OCI-LY7 (cell line): Measurements from ENCODE around the gene SNX21.

DNA sequence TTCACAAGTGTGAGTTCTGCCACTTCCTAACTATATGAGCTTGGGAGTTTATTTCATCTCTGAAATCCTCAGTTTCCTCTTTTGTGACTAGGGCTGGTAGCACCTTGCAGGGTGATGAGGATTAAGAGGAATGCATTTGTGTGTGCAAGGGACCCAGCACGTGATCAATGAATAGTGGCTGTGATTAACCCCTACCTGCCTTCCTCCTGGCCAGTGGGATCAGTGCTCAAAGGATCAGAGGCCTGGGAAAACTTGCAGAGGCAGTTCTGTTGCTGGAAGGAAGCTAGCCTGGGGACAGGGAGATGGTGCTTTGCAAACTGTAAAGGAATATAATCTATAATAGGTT, 7.3 kb downstream of the SDC4 start:
- PRO-cap = no peak
- RAMPAGE, long total RNA = no peak

DNA sequence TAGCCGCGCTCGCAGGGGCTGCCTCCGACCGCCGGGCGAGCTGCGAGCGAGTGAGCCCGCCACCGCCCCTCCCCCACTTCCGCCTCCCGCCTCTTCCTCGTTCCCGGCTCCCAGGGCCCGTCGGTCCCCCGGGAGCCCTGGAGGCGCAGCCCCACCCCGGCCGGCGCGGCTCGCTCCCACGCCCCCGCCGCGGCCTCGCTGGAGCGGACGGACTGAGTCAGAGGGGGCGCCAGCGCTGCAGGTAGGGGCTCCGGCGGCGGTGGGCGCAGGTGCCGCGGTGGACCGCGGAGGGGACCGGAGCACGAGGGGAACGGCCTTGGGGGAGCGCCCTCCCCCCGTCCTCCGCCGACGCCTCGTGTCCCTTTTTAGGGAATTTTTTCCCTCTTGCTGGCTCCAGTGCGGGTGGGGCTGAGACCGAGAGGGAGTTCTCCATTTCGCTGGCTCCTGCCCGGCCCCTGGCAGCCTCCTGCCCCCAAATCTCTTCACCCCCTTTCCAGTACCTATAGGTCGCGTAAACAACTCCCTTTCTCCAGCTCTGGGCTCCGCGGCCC, 1.5 kb upstream of the DBNDD2 start:
- PRO-cap = no peak
- RAMPAGE, long total RNA = no peak

- PRO-cap = no peak
- RAMPAGE, long total RNA = no peak
Measured at GRCh38 chr20:45410614-45411534, 2.8 kb downstream of the DBNDD2 start.

GRCh38 chr20:45425539-45426381, 9.8 kb downstream of the PIGT start:
- PRO-cap = no peak
- RAMPAGE, long total RNA = no peak

DNA sequence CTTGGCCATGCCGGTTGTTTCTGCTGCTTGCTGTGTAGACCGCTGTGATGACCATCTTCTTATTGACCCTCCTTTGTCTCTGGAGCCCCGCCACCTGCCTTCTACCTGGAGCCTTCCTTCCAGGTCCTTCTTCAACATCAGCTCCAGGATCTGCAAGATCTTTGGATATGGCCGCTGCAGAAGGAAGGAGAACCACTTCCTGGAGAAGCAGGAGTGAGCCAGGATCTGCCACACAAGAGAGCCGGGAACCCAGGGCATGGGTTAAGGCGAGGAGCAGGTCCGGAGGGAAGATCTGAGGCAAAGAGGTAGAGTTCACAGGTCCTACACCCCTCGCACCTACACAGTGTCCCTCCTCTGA, 22.1 kb upstream of the WFDC2 start:
- PRO-cap = no peak
- RAMPAGE, long total RNA = no peak

GRCh38 chr20:45783654-45784114, 8.0 kb downstream of the WFDC3 start:
- PRO-cap = no peak
- RAMPAGE, long total RNA = no peak

DNA sequence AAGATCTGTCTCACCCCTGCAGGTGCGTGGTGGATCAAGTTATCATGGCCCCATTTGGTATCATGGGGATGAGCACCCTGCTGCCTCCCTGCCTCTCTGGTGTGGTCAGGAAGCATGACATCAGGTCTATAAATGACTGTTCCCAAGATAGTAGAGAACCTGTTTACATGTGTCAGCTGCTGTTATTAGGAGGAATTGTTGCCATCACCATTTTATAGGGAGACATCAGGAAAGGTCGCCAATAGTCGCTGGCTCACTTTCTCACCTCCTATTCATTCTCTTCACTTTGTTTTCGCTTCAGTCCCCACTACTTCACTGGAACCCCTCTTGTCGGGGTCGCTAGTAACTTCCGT, 4.7 kb downstream of the DNTTIP1 start:
- PRO-cap = no peak
- RAMPAGE, long total RNA = no peak

DNA sequence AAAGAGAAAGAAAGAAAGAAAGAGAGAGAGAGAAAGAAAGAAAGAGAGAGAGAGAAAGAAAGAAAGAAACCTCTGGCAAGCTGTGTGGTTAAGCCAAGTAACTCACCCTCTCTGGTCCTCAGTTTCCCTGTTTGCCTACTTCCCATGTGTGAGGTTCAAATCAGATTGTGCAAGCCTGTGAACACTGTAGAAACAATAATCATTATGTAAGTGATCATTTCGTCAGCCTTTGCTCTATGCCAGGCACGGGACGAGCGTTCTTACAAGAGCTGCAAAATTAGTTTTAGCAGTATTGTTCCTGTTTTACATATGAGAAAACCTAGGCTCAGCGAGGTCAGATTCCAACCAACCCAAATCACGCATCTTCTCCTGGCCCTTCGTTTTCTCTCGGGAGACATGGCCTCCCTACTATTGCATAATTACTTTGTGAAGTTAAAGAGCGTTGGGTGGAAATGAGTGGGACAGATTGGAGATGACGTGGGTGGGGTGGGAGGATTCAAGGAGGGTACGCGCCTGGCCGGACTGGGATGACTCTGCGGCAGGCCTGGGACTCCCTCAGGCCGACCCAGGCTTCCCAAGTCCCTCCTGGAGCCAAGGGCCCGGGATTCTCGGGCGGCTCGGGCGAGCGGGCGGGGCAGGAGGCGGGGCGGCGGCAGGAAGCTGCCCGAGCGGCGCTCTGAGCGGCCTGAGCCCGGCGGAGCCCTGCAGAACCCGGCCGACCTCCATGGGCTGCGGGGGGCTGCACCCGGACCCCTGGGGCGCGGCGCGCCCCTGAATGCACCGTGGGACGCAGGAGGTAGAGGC, at the start of gene SNX21:
Gene SNX21 (plus strand): TSS at position 655 of the 804 bp plus-strand sequence.
- PRO-cap = unidirectional peak, plus-strand start at position 677 of the sequence
- RAMPAGE, long total RNA = no peak

DNA sequence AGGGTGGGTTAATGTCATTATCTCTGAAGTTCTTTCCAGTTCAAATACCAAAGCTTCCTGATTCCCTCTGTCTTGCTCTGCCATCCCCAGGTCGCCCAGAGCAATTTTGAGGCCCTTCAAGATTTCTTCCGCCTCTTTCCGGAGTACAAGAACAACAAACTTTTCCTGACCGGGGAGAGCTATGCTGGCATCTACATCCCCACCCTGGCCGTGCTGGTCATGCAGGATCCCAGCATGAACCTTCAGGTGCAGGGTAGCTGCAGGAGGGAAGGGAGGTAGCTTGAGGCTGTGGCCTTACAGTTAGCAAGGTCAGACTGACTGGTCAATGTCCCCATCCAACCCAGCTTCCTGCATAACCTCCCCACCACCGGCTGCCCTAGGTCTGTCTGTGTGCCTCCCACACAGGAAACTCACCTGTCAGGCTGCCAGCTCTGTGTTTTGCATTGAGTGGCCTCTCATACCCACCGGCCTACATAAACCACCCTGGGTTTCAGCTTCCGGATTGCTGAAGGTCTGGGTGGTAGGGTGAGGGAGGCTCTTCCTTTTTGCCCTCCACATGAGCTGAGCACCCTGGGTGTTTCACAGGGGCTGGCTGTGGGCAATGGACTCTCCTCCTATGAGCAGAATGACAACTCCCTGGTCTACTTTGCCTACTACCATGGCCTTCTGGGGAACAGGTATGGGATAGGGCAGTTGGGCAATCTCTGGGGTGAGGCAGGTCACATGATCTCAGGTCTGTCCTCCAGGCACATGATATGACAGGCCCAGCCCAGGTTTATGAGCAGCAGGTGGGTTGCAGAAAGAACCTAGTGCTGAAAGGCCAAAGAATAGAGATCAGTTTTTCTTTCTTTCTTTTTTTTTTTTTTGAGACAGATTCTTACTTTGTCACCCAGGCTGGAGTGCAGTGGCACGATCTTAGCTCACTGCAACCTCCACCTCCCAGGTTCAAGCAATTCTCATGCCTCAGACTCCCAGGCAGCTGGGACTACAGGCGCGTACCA, 1.8 kb downstream of the CTSA start:
- PRO-cap = no peak
- RAMPAGE, long total RNA = no peak

DNA sequence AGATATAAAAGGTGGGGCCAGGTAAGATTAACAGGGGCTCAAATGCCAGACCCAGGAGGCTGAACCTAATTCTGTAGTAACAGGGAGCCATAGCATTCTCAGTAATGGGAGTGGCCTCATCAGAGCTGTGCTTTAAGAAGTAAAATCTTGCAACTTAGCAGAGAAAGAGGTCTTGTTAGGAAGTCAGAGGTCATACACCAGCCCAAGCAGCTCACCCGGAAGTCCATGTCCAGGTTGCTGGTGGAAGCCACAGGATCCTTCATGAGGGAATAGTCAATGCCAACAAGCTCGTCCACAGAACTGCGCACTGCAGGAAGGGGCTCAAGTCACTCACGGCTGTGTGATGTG, 5.9 kb downstream of the PLTP start:
- PRO-cap = no peak
- RAMPAGE, long total RNA = no peak

DNA sequence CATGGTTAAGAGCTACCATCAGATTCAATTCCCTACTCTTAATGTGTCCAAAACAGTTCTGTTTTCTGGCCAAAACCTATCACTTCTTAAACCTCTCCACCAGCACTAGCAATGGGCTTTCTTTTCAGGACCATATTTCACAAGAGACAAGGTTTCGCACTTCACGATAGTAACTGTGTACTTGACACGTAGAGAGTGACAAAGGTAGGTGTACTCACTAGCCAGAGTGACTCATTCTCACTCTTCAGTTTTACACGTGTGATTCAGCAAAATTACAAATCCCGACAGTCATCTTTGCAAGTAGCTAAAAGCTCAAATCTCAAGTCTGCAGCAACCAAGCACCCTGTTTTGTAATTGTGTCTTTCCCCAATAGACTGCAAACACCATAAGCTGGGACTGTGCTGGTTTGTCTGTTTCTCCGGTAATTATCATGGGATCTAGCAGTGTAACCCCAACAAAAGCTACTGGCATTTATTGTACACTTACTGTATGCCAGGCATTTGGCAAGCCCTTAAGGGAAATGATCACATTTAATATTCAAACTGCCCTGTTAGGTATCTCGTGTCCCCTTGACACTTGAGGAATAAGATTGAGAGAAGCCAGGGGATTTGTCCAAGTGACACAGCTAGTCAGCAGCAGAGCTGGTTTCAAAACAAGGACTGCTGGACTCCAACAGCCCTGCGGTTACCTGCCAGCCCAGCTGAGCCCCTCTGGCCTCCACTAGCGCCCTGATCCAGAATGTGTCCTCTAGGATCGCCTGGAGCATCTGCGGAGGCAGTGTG, 9.8 kb downstream of the PCIF1 start:
- PRO-cap = no peak
- RAMPAGE, long total RNA = no peak

DNA sequence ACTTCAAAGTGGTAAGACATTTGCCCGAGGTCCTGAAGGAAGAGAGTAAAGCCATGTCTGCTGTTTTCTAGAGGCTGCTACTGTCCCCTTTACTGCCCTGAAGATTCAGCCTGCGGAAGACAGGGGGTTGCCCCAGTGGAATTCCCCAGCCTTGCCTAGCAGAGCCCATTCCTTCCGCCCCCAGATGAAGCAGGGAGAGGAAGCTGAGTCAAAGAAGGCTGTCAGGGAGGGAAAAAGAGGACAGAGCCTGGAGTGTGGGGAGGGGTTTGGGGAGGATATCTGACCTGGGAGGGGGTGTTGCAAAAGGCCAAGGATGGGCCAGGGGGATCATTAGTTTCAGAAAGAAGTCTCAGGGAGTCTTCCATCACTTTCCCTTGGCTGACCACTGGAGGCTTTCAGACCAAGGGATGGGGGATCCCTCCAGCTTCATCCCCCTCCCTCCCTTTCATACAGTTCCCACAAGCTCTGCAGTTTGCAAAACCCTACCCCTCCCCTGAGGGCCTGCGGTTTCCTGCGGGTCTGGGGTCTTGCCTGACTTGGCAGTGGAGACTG, 465 bp upstream of the MMP9 start:
- PRO-cap = no peak
- RAMPAGE, long total RNA = no peak

GRCh38 chr20:46020566-46020935, 8.5 kb upstream of the SLC12A5 start:
- PRO-cap = no peak
- RAMPAGE, long total RNA = no peak

DNA sequence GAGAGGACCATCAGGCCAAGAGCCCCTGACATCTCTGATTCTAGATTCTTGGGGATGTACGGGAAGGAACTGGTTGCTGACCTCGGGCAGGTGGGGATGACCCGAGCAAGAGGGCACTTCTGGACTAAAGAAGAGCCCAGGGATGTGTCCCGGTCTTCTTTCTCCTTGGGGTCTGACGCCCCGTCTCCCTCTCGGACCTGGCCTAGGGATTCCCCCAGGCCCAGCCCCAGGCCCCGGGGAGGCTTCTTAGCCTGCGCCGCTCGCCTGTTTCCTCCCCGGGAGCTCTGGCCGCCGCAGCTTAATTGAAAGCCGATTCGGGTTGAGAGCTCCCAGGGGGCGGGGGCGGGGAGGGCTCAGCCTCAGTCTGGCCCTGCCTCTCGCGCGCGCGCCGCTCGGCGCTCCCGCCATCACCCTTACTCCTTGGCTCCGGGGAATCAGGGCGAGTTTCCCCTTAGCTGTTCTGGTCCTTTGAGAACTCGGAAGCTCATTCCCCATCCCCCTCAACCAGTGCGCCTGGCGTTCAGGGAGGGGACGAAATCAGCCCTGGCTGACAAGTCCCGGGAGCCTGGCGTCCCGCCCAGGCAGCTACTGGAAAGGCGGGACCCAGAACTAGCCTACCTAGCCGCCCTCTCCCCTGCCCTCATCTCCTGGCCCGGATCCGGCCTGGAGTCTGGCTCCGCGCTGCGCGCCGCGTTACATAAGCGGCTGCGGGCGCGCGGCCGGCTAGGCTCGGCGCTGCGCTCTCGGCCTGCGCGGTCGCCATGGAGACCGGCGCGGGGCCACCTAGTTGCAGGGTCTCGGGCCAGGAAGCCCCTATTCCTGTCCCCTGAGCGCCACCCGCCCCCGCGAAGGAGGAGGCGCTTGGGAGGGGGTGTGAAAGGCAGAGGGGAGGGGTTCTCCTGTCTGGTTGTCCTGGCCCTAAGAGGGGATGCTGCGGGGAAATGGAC, 2.7 kb downstream of the SLC12A5 start:
- PRO-cap = no peak
- RAMPAGE, long total RNA = no peak

DNA sequence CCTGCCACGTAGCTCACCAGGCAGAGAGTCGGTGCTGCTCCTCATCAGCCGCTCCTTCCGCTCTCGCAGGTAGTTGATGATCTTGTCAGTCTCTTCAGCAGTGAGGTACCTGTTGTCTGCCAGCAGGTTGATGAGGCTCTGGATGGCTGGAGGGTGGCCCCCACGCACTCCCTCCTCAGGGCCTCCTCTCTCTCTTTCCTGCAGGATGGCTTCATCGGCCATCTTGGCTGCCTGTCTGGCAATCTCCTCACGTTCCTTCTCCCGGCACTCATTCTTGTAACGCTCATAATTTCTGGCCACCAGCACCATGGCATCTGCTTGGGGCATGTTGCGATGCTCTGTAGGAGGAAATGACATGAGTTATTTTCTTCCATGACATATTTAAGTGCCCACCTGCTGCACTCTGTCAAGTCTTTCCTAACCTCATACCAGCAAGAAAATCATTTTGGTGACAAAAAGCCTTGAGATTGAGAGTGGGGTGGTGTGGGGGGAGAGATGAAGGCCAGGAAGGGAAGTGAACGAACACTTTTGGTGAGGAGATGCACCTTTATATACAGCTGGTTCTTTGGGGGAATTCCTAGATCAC, 26.3 kb downstream of the NCOA5 start:
- PRO-cap = no peak
- RAMPAGE, long total RNA = no peak

DNA sequence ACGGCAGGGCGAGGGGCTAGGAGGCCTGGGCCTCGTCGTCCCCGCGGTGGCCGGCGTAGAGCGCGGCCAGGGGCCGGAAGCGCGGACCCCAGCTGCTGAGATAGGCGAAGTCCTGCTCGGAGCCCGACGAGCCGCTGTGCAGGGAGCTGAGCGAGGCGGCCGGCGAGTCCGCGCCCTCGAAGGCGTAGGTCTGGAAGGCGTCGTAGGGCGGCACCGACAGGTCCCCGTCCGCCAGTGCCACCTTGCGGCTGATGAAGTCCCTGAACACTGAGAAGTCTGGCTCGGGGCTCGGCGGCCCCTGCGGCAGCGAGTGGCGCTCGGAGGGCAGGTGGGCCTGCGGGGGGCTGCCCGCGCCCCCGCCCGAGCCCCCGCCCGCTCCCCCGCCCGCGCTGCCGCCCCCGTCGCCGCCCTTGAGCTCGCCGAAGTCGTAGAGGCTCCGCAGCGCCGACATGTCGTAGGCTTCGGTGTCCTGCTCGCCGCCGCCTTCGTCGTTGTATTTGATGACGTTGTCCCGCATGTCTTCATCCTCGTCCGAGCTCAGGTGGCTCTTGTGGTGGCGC, 56.5 kb downstream of the CD40 start:
- PRO-cap = no peak
- RAMPAGE, long total RNA = no peak

GRCh38 chr20:46220412-46221154, 87.7 kb downstream of the CDH22 start:
- PRO-cap = no peak
- RAMPAGE, long total RNA = no peak

DNA sequence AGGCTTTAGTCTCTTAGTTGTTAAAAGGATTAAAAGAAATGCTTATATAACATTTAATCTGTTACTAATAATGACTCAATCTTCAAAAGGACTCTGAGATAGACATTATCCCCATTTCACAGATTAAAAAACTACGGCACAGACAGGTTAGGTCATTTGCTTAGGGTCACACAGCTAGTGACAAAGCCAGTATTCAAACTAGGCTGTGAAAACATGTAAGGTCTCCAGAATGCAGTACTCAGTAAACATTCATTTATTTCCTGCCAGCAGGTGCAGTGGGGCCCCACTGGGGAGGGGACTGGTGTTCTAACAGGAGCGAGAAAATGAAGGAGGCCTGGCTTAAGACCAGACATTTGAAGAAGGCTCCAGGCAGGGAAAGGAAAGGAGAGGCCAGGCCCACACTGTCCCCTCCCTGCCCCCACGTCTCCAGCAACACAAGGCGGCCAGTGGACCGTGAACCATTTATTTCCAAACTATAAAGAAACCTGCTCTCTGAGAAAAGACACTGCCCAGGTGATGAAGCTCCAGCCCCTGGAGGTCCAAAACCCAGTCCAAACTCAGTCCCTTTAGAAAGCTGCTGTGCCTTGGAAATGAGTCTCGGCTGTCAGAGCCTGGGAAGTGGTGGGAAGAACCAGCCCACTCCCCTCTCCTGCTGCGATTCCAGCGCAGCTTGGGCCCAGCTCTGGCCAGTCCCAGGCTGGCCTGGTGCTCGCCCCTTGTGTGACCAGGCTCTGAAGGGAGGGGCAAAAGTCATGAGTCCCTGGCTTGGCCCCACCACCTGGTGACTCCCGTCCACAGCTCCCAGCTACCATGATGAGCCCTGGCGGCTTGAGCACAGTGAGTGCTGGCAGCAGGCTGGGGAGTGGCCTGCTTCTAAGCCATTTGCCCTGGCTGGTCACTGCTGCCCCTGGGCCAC, 14.5 kb downstream of the SLC35C2 start:
- PRO-cap = no peak
- RAMPAGE, long total RNA = no peak

- PRO-cap = no peak
- RAMPAGE, long total RNA = no peak
Measured at GRCh38 chr20:46558480-46559114, 8.1 kb upstream of the OCSTAMP start.

DNA sequence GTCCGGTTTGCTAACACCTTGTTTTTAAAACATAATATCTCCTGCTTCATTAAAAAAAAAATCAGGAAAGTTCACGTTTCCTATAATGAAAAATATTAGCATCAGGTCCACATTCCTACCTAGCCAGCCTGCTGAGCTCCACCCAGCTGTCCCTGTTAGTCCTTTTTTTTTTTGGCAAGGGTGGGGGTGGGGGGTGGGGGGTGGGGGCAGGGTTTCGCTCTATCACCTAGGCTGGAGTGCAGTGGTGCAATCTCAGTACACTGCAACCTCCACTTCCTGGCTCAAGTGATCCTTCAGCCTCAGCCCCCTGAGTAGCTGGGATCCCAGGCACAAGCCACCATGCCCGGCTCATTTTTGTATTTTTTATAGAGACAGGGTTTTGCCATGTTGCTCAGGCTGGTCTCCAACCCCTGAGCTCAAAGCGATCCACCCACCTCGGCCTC, 7.5 kb upstream of the SLC2A10 start:
- PRO-cap = no peak
- RAMPAGE, long total RNA = no peak